Neural progenitor cell (in vitro differentiated cells): Measurements from ENCODE around the genes OCSTAMP and NCOA3.

DNA sequence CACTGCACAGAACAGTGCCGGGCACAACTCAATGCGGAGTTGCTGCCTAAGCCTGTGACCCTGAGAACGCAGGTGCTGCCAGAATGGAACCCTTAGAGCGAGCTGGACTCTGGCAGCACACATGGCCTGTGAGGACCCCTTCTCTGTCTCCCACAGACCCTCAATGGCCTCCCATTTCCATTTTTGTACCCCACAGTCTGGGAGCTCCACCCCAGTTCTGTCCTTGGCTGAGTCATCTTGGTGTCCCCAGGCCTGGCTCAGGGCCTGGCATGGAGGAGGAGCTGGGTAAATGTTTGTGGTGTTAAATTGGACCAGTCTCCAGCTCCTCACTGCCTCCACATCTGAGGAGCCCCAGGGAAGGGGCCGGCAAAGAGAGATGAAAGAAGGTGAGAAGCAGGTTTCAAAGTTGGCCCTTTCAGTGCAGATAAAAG lies 88.7 kb downstream of the CD40 start:
- RAMPAGE, long total RNA, result no peak

GRCh38 chr20:46305381-46306182 lies 2.7 kb downstream of the CDH22 start:
- RAMPAGE, long total RNA, result no peak

DNA sequence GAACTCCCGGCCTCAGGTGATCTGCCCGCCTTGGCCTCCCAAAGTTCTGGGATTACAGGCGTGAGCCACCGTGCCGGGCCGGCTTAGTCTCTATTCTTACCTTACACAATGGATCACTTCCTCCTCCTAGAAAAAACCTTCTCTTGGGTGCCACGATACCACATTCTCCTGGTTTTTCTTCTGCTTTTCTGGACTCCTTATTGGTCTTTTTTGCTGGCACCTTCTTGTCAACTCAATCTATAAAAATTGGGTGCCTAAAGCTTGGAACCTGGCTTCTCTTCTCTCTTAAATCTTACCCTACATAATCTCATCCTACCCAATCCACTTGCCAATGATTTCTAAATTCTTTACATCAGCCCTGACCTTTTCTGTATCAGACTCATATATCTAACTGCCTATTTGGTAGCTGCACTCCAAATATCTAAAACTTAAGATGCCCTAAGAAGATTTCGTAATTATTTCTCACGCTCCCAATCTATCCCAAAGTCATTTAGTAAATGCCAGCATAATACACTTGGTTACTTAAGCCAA lies 1.2 kb downstream of the SLC35C2 start:
- RAMPAGE, long total RNA, result no peak

DNA sequence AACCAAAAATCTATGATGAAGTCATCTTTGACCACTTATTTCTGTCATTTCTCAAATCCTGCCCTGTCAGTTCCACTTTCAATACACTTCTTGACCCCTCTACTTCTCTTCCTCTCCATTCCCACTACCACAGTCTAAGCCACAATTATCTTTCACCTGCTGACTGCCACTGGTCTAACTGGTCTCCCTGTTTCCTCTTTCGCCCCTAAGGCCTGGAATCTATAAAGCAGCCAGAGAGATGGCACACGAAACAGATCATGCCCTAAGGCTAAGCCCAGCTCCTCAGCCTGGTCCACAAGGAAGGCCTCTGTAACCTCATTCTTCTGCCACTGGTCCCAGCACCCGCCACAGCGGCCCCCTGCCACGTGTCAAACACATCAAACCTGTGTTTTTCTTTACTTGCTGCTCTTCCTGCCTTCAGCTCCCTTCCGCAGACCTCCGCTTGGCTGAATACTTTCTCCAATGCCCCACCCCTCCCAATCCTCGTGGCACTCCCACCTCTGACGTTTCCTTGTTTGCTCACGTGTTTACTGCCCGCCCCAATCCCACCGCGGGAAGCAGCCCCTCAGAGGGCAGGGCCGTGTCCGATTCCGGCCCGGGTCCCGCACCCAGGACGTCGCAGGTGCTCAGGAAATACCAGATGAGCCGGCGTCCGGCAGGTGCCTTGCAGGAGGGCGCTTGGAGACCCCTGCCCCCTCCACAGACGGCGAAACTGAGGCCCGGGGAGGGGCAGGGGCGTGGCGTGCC lies 535 bp downstream of the SLC35C2 start:
- RAMPAGE, long total RNA, result no peak

GRCh38 chr20:46365032-46365590 lies 886 bp upstream of the SLC35C2 start:
- RAMPAGE, long total RNA, result no peak

- RAMPAGE, long total RNA, result no peak
Measured at GRCh38 chr20:46406937-46407514, 611 bp upstream of the ELMO2 start.

- RAMPAGE, long total RNA, result no peak
Measured at GRCh38 chr20:46550602-46550712, at the start of gene OCSTAMP. Gene OCSTAMP (minus strand): TSS chr20:46550654.

DNA sequence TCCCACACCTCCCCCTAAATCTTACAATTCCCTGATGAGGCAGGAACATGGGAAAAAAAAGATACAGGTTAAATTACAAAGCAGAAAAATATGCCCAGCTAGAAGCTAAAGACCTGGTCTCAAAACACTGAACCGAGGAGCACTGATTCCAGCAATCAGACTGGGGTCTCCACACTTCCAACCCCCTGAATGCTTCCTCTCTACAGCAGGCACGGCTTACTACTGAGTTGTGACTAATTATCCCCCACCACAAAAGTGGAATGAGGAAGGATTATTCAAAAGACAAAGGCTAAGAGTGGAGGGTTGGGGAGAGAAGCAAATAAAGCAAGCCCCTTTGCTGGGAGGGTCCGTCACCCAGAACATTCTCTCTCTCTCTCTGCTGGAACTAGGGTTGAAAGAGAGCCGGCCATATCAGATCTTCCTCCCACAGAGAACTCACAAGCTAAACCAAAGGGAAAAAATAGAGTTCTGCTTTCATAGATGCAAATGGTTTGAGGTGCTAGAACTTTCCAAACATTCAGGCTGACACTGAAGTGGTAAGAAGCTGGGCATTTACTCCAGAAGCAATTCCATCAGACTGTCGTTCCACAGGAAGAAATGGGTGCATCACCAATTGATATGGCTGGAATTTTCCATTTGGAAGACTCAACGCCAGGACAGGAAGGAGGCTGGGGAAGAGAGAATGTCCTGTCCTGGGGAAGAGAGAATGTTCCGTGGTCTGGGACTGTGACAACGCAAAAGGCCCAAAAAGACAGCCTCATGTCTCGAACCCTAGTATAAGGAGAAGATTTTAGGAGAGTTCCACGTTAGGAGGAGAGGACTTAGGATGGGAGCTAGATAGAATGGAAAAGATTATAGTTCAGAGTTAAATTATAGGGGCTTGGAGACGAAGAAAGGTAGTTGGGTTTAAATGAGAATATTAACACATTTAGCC lies 7.9 kb downstream of the ZMYND8 start:
- RAMPAGE, long total RNA, result no peak

GRCh38 chr20:47501383-47502574 lies at the start of gene NCOA3:
Gene NCOA3 (plus strand): TSS chr20:47501887.
- RAMPAGE, long total RNA, result start-site peak on the plus strand at chr20:47501925-47501993, 29 and 150 reads in 2 replicates

- RAMPAGE, long total RNA, result no peak
Measured at GRCh38 chr20:47533398-47533872, 31.7 kb downstream of the NCOA3 start.

- RAMPAGE, long total RNA, result no peak
Measured at GRCh38 chr20:47657730-47658515, 127.4 kb downstream of the SULF2 start.

DNA sequence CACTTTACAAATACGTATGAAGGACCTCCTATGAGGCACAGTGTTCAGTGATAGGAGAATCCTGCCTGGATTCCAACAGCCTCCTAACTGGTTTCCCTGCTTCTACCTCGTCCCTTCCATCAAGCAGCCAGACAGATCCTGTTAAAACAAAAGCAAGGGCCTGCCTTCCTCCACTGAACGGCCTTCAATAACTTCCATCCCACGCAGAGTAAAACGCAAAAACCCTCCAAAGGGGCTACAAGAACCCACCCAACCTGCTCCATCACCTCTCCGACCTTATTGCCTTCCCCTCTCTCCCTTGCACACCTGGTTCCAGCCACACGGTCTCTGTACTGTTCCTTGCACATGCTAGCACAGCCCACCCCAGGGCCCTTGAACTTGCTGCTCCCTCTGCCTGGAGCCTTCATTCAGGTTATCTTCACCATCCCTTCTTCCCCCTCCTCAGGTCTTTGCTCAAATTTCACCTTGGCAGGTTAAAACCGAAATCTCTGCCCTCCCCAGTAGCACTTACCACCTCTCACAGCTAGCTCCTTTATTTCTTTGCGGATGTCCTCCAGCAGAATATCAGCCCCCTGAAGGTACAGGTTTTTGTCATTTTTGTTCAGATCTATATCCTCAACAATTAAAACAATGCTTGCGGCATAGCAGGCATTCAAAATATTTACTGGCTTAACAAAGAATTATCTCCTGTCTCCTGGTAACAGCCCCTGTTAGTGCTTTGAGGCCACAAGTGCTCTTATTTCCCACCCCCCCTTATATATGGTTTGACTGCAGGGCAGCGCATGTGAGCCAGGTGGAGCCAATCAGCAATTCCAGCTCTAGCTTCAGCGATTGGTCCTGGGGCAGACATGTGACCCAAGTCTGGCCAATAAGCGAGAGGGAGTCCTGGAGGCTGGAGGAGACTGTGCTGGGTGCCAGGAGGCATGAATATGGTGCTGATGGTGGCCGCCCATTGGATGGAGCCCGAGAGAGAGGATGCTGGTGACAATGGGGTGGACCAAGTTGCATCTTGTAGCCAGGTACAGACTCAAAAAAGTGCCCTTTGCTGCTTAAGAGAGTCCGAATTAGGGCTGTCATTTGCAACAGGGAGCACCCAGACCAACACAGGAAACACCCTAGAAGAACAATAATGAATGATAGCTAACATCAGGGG lies 21.2 kb downstream of the SULF2 start:
- RAMPAGE, long total RNA, result no peak

GRCh38 chr20:47857065-47858135 lies 72.1 kb upstream of the SULF2 start:
- RAMPAGE, long total RNA, result no peak

GRCh38 chr20:48275698-48276239 lies 490.5 kb upstream of the SULF2 start:
- RAMPAGE, long total RNA, result no peak

DNA sequence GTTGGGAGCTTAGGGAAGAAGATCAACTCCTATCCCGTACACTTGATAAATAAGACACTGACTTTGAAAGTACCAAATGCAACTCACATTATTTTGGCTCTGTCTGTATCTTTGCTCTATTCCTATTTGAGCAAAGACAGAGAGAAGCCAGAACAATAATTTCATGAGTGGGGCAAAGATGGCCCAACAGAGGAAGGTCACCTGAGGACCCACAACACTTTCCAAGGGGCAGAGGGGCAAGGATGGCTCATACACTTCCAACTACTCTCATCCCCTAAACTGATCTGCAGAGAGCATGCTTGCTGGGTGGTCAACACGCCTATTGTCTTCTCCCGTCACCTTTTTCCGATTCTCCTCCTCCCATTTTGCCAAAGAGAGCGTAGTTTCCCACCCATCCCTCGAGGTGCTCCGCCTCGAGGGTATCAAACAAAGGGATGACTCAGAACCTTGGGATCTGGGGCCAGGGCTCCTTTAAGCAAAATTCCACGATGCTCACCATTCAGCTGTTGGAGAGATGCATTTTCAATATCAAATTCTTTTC lies 507.4 kb upstream of the SULF2 start:
- RAMPAGE, long total RNA, result no peak

GRCh38 chr20:48516166-48516547 lies 311.6 kb downstream of the PREX1 start:
- RAMPAGE, long total RNA, result no peak

- RAMPAGE, long total RNA, result no peak
Measured at GRCh38 chr20:48706813-48707479, 120.9 kb downstream of the PREX1 start.

DNA sequence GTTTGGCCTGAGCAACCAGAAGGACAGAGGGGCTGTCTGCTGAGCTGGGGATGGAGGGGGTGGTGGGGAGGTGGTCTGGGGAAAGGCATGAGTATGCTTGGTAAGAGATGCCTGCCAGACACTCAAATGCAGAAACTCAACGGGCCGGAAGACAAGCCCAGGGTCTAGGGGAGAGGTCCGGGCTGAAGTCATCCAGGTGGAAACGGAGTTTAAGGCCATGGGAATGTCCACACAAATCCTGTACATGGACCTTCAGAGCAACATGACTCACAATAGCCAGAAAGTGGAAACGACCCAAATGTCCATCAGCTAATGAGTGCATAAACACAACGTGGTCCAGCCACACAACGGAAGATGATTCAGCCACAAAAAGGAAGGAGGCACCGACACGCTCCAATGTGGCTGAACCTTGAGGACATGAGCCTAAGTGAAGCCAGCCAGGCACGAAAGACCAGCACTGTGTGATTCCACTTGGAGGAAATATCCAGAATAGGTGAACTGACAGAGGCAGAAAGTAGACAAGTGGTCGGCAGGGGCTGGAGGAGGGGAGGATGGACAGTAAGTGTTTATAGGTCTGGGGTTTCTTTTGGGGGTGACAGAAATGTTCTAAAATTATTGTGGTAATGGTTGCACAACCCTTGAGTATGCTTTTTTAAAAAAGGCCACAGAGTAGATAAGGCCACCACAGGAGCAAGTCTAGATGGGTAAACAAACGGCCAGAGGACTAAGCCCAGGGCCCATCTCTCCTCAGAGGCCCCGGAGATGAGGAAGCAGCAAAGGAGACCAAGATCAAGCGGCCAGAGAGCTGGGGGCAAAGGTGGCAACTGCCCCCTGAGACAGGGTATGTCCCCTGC lies 105.7 kb downstream of the PREX1 start:
- RAMPAGE, long total RNA, result no peak

- RAMPAGE, long total RNA, result no peak
Measured at GRCh38 chr20:48728373-48729234, 99.2 kb downstream of the PREX1 start.

- RAMPAGE, long total RNA, result no peak
Measured at GRCh38 chr20:48832106-48832698, 4.4 kb upstream of the PREX1 start.